ENCODE measurements around a stretch of chr14.

DNA sequence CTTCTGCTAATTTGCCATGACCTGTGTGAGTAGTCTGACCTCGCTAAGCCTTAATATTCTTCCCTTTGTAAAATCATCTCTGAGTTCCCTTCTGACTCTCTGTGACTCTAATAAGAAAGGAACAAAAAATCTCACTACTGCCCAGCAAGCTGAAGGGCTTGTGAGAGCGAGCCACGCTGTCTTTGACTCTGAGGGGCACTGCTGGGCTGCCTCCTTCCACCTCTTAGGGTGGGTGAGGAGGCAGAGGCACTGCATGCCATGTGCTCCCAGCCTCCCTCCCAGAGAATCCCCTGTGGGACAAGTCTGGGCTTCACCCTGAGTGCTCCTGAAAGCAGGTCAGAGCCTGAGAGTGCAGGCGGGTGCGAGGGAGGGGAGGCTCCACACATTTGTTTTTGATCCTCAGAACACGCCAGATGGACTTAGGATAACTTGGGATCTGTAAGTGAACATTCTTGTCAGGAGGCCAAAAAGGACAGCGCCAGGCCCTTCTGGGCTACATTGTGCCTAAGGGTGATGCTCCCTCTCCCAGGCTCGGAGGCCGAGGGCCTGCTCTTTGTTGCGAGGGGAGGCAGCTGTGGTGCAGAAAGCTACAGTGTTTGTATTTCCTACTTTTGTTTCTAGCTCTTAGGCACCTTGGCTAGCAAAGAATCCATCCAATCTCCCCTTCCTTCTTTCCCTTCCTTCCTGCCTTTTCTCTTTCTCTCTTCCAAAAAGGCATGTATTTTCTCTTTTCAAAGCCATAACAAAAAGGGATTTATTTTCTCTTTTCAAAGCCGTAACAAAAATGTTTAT lies 155.4 kb downstream of the TMX1 start:
- RRBS: no CpG with 5 or more reads among the region's 11 CpGs

GRCh38 chr14:51488573-51489592 lies 162.8 kb upstream of the FRMD6 start:
- RRBS: no CpG with 5 or more reads among the region's 9 CpGs

DNA sequence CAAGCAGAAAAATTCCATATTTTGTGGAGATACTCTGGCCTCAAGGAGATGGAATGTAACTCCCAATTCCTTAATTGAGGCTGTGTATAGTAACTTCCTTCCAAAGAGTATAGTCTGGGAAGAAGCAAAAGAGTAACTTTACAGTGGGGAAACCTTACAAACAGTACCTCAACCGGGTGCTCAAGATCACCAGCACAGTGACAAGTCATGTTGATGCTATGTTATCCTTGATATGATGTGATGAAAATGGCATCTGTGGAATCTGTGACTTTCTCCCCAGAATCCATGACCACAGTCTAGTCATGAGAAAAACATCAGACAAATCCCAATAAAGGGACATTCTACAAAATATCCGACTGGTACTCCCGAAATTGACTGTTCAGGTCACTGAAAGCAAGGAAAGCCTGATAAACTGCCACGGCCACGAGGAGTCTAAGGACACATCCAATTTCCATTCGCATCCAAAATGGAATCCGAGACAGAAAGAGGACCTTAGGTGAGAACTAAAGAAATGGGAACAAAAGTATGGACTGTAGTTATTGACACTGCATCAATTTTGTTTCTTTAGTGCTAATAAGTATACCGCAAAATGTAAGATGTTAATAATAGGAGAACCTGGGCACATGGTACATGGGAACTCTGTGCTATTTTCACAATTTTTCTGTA lies 97.3 kb upstream of the FRMD6 start:
- RRBS: no CpG with 5 or more reads among the region's 8 CpGs

DNA sequence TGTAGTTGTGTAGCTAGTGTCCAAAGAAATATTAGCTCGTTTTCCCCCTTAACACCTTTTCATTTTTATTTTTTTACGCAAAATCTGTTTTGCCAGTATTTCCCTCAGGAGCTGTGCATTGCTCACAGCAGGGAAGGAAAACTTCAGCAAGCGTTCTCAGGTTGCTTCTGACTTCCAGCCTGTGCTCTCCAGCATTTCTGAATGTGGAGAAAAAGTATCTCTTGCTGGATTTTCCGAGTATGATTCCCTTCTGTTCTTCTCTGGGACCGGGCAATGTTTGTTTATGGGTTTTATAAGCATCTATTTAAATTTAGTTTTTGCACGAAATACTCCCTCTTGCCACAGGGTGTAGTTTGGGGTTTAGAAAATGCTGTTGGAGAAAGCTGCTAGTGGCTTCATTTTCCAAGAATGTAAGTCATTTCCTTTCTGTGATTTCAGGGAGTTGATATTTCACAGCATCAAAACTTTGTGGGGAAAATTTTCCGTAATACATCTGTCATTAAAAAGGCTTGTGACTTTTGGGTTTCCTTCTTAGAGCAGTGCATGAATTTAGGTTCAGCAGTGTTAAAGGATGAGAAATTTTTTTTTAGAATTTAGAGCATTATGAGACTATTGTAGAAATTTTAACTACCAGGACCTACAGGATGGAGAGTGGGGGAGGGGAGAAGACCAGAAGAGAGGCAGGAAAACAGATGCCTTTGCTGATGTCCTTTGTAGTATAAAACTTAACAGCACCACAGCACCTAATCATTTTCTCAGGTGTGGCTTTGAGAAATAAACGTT lies 1.4 kb downstream of the FRMD6 start:
- RRBS: no CpG with 5 or more reads among the region's 8 CpGs

GRCh38 chr14:51884154-51884520 lies 23.7 kb downstream of the GNG2 start:
- RRBS: no CpG with 5 or more reads among the region's 2 CpGs

DNA sequence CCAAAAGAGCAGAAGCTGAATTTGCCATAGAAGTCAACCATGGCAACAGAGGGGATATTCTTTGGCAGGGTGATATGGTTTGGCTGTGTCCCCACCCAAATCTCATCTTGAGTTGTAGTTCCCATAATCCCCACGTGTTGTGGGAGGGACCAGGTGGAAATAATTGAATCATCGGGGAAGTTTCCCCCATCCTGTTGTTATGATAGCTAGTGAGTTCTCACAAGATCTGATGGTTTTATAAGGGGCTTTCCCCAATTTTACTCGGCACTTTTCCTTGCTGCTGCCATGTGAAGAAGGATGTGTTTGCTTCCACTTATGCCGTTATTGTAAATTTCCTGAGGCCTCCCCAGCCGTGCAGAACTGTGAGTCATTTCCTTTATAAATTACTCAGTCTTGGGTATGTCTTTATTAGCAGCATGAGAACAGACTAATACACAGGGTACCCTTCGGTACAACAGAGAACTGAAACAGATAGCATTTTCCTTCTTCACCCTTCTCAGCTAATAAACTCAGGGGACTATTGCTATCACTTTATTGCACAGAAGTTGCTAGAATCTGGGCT lies 45.3 kb downstream of the GNG2 start:
- RRBS: no CpG with 5 or more reads among the region's 6 CpGs

GRCh38 chr14:52003265-52003636 lies 13.9 kb downstream of the RTRAF start:
- RRBS: no CpG with 5 or more reads among the region's 3 CpGs

DNA sequence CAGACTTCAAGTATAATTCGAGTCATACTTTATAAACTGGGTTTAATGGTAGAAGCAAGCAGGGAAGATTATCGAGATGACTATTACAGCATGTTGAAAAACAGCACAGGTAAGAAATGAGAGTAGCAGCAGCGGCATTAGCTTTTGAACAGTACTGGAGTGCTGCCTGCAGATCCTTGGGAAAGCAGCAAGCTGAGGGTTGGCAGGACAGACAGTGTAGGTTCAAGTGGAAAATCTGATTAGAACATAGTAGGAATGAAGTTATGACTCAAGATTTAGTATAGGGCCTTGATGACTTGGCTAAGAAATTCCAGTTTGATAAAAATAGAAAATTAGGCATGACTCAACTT lies 23.7 kb downstream of the NID2 start:
- RRBS: no CpG with 5 or more reads among the region's 3 CpGs

DNA sequence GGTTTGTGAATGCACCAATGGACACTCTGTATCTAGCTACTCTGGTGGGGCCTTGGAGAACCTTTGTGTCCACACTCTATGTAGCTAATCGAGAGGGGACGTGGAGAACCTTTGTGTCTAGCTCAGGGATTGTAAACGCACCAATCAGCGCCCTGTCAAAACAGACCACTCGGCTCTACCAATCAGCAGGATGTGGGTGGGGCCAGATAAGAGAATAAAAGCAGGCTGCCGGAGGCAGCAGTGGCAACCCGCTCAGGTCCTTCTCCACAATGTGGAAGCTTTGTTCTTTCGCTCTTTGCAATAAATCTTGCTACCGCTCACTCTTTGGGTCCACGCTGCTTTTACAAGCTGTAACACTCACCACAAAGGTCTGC lies 54.0 kb upstream of the NID2 start:
- RRBS: no CpG with 5 or more reads among the region's 10 CpGs

DNA sequence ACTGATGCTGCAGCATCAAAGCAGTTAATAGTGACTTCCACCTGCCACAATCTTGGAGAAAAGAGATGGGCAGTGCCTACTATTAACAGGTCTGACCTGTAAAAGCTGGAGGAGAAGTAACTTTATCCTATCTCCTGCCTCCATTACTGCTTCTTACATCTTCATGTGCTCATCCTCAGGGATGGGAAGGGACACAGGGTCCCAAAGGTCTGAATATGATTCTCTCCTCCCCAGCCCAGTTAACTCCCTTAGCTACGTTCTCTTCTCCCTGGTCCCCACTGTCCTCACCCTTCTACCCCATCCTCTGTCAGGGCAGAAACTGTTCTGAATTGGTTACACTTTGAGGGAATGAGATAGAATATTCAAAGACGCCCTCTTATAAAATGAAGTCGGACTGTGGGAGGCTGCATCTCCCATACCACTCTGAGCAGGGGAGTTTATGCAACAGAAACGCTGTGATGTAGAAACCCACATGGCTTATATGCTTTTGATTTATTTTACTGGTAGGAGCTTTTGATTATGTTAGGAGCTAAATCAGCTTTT lies 2.4 kb downstream of the PTGER2 start:
- RRBS: no CpG with 5 or more reads among the region's 4 CpGs

DNA sequence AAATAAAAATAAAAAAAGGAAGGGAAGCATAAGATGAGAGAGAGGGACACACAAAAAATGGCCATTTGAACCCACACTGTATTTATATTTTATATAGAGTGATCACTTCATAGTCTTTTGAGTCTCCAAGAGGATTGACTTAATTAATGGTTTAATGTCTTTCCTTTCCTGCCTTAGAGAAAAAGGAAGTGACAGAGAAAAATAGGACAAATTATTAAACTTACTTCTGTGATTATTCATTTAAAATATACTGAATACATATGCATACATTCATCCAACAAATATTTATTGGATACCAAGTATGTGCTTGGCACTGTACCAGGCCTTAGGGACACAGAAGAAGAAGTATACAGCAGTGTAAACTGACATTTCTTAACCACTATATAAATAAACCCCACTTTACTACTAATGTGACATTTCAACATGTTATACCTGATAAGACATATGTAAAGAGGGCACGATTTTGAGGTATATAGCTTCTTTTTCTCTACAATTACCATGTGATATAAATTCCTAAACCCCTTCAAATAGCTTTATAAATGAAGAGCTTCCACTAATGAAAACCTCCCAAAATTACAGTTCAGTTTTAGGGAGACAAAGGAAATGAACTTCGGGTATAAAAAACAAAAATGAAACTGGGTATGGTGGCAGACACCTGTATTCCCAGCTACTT lies 53.6 kb downstream of the ERO1A start:
- RRBS: no CpG with 5 or more reads among the region's 2 CpGs

DNA sequence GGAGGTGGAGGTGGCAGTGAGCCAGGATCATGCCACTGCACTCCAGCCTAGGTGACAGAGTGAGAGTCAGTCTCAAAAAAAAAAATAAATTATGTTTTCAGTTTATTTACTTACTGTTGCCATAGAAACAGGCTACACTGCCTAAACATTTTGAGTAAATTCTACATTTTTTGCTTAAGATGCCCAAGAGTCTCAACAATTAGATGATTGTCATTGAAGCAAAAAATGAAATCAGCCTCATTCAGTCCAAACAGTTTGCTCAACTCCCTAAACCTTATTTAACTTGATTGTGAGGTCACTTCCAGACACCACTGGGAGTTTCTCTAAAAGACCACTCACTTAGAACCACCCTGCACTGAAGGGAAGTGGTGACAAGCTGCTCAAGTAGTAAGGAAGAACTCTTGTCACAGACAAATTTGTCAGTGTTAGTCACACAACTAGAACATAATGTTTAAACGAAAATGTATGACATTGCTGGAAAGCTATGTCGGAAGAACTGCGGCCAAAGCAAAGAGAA lies 9.8 kb upstream of the GNPNAT1 start:
- RRBS: no CpG with 5 or more reads among the region's 3 CpGs

DNA sequence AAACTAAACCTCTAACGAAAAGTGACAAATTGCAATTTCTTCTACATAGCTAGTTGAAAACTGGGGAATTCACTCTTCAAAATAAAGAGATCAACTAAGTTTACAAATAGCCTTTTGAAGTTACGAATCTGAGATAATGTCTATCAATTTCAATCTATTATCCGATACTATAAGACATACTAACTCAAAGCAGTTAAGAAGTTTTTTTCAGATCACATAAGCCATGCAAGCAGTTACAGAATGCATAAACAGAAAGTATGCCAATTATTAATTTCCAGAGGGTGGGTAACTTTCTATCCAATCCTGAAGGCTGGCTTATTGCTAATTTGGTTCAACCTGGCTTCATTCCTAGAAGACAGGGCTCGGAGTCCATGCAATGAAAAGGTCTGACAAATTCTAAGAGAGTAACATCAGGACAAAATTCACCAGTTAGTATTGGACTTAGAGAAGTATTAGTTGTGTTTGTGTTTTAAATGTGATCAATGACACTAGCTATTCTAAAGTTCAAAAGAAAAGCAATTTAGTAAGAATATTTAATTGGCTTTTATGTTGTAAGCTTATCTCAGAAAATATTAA lies 15.0 kb downstream of the FERMT2 start:
- RRBS: no CpG with 5 or more reads among the region's 4 CpGs

DNA sequence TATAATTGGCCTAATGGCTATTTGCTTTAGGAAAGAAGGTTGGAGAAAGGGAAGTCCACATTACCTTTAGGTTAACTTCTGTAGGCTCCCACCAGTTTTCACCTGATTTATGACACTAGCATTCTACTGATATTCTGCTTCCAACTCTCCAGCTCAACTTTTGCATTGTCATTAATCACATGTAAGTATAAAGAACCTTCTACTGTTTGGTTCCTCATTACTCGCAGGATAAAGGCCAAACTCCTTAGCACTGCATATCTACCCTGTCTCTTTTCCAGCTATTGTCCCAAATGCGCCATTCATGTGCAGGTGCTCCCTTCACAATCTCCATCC lies 3.4 kb downstream of the DDHD1 start:
- RRBS: no CpG with 5 or more reads among the region's 2 CpGs

DNA sequence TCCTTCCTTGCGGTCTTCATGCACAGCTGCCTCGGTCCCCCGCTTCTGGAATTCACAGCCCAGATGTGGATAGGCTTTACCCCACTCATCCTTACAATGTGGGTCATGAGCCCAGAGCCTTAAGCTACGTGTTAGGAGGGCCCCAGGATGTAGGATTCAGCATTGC lies 239 bp upstream of the DDHD1 start:
- RRBS: no CpG with 5 or more reads among the region's 4 CpGs

- RRBS: no CpG with 5 or more reads among the region's 3 CpGs
Observed at GRCh38 chr14:54087449-54087732, 130.8 kb upstream of the BMP4 start.

- RRBS: 10% methylated on average over 1 of the region's 24 CpGs
Observed at GRCh38 chr14:54397329-54397767, 541 bp downstream of the CDKN3 start.

GRCh38 chr14:54564755-54565444 lies 2.0 kb upstream of the SAMD4A start:
- RRBS: 0% methylated on average over 1 of the region's 41 CpGs

DNA sequence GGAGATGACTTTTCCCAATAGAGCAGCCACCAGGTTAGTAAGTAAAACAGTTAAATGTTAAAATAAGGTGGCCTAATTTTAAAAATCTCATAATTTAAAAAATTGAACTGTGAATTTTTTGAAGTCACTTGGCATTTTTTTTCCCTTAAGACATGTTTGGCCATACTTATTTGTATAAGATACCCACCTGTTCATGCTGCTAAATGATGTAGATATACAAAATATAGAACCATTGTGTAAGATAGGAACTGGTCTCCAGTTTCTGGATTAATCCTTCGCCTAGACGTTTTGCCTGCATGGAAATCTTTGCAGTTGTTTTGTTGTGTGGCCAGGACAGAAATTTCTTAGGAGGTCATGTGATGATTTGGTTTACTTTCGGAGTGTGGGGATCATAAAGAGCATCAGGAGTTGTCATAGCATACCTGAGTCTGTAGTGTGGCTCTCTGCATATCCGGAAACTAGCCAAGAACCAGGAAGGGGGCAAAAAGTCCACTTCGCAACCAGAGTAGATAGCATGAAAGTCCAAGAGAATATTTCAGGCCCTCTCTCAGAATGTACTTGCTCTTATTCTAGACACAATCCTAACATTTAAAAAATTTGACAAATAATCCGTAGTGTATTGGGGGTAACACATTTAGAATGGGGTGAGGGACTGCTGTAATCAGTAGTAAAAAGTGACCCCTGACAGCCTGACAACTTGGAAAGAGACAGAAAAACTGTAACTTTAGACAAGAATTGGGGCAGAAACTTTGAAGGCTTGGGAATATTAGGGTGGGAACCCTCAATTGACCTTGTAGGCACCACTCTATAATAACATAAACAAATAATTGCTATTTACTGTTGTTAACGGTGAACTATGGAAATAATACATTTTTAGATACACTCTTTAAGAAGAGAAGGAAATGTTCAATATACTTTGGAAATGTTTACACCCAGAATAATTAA lies 3.2 kb downstream of the SAMD4A start:
- RRBS: no CpG with 5 or more reads among the region's 7 CpGs